Osteocyte (in vitro differentiated cells): Measurements from ENCODE around the genes CT83, LONRF3, UBE2A, RHOXF2B and ZBTB33.

- PRO-cap, result no peak
Measured at GRCh38 chrX:115719058-115719558, 158.1 kb downstream of the PLS3 start.

- PRO-cap, result no peak
Measured at GRCh38 chrX:115892103-115892545, 278.4 kb upstream of the AGTR2 start.

DNA sequence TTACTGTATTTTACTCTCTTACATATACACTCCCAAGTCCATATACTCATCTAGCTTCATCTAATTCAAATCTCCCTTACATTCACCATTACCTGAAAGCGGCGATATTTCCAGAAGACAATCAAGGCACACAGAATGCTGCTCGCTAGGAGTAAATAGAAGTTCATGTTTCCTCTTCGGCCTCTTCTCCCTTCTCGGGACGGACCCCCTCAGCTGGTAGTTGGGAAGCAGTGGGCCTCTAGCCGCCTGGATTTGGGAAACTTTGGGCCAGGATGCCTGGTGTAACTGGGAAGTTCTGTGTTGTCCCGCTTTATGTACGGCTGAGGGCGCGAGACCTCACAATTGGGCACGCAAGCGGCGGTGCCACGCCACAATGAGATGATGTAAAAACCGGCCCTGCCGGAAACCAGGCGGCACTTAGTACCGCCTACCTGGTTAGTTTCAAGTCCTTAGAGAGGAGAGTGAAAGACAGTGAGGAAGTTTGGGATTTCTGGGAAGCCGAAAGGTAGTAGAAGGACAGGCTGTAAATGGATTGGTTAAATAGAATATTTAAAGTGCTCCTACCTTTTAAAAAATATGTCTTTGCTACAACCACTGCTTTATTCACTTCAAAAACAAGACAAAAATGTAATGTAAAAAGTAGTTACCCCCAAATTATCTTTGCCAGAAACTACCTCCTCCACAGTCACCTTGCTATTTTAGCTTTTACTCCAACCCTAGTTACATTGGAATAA, at the start of gene CT83:
TSS of gene CT83 (minus strand) at position 287 of the 734 bp plus-strand sequence.
- PRO-cap, result no peak

GRCh38 chrX:118353083-118353766, 7.3 kb downstream of the WDR44 start:
- PRO-cap, result no peak

- PRO-cap, result no peak
Measured at GRCh38 chrX:118530439-118530882, 34.8 kb downstream of the DOCK11 start.

DNA sequence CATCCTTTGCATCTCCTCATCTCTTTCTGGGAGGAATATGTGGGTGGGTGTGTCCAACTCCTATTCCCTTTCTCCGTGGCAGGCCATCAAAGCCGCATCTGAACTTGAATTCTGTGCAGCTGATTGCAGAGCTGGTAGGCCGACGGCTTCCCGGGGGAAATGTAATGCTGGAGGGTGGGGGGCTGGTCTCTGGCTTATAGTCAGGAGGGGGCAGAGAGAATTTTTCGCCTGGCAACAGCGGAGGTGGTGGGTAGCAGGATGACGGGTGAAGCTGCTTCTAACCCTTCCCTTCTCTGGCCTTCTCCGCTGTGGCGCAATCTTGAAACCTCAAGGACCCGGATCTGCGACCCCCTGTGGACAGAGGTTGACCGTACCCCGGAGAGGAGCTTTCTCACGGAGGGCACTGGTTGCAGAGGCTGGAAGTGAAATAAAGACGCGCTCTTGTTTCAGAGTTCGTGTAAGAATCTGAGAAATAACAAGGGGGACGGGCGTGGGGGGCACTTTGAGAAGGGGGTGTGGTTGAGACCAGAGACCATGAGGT, 703 bp downstream of the ZCCHC12 start:
- PRO-cap, result no peak

DNA sequence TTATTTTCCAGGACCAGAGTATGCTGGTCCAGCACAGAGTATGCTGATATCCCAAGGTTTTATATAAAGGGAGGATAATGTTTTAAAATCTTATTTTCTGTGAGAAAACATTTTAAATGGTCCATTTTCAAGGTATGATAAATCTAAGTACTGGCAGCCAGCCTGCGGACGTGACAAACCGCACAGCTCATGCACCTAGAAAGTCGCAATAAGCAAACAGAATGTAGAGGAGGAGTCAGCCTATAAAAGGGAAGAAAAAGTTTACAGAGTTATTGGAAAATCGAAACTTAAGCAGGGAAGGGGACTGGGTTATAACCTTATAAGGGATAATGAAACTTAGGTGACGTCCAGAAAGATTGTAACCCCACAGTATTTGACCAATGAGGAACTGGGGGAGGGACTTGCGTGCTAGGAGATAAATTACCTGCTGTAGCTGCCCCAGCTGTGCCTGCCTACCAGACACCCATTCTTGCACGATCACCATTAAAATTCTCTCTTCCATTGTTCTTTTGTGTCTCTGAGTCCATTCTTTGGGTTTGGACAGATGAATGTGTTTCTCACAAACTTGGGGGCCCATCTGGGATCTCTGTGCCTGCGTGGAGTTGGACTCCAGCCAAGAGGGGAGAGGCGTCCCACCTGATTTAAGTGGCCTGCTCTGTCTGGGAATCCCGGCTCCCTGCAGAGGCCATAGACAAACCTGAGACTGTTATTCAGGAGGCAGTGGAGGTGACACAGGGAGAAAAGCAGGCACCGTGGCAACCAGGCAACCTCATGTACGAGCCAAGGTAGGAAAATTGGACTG, 61.0 kb downstream of the ZCCHC12 start:
- PRO-cap, result no peak

DNA sequence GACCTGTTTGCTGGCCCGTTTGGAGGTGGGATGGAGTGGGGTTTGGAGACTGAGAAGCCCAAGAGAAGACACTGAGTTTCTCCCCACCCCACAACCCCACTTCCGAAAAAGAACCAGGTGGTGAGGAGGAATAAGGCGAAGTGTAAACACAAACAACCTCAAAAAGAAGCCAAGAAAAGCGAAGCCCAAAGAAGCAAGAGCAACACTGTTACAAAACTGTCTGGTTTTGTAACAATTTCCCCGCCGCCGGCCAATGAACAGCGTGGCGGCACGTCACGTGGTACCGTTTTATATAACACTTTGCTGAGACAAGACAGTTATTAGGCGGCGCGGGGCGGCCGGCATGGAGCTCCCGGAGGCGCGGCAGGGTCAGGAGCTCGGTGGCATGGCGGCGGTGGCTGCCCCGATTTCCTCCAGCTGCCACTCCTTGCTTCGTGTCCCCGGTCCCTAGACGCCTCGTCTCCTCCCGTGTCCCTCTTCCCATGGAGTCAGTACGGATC, at the start of gene LONRF3:
TSS of gene LONRF3 (plus strand) at position 320 of the 500 bp plus-strand sequence.
- PRO-cap, result unidirectional peak, plus-strand start at position 320 of the sequence

DNA sequence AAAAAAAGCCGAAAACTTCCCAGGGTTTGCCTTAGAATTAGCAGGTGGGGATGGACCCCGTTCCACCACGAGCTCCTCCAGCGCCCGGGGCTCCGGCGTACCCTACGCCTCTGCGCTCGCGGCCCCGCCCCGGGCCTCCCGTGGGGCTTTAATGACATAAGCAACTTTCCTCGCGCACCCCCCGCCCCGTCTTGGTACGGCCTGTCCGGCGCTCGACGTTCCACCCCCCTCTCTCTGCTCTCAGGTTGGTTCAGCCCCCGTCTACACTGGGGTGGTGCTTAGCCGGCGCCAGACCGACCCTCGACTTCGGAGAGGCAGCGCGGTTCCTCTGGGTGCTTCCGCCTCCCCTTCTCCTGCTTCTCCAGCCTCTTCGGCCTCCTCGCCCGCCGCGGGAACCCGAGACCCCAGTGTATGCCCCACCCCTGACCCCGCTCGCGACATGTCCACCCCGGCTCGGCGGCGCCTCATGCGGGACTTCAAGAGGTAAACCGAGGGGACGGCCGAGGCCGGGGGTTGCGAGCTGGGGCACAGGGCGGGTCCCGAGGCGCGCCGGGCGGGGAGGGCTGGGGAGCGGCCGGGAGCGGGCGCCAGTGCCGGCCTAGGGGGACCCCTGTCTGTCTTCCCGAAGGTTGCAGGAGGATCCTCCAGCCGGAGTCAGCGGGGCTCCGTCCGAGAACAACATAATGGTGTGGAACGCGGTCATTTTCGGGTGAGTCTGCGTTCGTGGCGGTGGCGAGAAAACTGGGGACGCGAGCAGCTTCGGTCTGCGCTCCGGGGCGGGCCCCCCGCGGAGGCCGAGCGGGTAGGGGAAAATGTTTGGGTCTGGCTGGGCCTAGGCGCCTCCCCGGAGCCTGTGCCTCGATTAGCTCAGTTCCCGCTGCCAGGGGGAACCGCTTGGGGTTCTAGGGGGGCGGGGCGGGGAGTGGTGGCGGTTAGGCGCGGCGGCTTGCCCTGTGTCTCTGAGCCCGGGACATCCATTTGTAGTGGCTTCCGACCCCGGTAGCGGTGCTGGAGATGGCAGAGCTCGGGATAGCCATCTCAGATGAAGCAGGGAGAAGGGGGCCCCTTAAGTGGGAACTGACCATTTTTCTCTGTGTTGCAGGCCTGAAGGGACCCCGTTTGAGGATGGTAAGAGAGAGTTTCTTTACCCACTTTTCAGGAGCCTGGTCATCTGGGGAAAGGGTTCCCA, at the start of gene UBE2A:
TSS of gene UBE2A (plus strand) at position 291 of the 1,189 bp plus-strand sequence.
- PRO-cap, result bidirectional peak, plus-strand start at position 293 of the sequence, minus-strand start at position 137 of the sequence; unidirectional peak, plus-strand start at position 619 of the sequence

DNA sequence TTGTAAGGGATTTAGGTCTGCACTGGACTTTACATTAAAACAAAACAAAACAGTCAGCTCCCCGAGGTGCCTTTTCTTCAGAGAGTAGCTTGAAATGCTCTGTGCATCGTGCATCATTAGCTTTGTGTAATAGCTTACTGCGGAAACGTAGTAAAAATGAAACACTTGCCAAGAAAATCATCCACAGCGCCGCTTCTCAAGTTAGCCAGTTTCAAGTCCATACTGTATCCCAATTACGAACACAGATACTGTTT, 32.3 kb downstream of the UBE2A start:
- PRO-cap, result no peak

DNA sequence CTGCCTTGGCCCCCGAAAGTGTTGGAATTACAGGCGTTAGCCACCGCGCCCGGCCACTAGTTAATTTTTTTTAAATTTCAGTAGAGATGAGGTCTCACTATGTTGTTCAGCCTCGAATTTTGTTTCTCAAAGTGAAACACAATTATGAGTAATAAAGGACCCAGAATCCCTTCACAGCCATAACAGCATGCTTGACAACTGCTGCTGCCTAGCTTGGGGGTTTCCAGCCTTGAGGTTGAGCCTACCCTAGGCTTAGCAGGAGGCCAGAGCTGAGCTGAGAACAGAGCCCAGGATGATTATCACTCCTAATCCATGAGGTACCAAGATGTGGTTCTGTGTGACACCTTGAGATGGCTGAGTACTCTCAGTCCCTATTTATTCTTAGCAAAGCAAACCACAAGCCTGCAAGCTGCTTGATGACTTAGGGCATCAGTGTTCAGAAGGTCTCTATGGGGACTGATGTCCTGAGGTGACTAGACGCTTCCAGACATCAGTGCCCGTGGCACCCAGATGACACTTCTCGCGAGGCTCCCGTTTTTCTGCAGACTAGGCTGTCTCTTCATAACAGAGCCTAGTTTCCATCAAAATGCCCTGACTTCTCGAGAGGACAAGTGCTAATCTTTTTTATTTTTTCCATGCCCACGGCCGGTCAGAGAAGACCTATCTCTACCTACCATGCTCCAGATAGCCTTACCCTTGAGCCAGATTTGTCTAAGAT, 44.9 kb downstream of the SEPTIN6 start:
- PRO-cap, result no peak

GRCh38 chrX:119685076-119686004, 7.6 kb downstream of the SEPTIN6 start:
- PRO-cap, result no peak

GRCh38 chrX:119756230-119756573, 2.2 kb upstream of the SOWAHD start:
- PRO-cap, result no peak

DNA sequence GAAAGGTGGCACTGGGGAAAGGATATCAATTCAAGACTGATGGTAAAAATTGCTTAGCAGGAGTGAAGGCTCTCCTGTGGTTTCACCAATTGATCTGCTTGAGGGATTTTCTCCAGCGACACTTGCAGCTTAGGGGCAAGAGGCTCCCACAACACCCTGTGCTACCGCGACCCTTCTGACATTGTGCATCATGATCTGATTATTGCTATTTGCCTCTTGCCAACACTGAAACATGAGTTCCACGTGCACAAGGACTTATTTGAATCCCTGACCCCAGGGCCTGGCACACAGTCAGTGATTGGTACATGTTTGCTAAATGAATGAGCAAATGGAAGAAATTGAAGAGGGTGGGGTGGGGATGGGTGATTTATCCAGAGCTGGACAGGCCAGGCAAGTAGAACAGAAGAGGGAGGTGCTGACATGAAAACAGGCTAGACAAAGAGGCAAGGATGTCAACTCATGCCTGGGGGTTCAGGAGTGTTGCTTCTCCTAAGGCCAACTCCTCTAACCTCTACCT, 24.8 kb upstream of the RPL39 start:
- PRO-cap, result no peak

GRCh38 chrX:120077589-120077880, at the start of gene RHOXF2B:
TSS of gene RHOXF2B (minus strand) at chrX:120077690.
- PRO-cap, result no peak

GRCh38 chrX:120250254-120251254, at the start of gene ZBTB33:
TSS of gene ZBTB33 (plus strand) at chrX:120250812.
- PRO-cap, result unidirectional peak, plus-strand start at chrX:120250814; bidirectional peak, plus-strand start at chrX:120251120, minus-strand start at chrX:120251054

DNA sequence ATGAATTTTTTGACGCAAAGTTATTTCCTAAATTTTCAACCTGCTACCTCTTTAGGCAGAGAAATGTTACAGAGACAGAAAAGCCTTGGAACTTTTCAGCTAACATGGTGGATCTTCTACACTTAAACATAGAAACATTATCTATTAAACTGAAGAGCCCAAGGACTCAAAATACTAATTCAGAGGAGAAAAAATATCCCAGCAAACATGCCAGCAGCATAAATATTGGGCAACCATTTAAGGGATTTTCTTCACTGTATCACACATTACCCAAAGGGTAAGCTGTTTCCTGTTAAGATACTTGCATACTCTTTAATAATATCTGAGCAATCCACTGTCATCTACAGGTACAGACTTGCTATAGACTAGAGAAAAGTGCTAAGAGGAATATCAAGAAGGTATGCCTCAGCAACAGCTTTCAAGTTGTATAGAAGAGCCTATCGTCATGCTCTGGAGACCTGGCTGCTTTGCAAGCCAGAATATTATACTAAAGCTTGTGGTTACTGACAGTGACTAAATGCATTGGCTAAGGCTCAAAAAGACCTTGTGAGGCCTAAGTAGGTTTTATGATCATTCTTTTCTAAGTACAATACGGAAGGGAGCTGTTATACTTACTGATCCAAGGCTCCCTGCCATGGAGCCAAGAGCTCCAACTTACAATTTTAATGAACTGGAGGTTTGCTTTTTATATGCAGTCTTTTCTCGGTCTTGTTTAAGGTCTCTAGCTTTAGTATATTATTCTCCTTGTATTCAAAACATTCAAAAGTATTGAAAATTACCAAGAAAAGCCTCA, 11.4 kb downstream of the LAMP2 start:
- PRO-cap, result no peak

DNA sequence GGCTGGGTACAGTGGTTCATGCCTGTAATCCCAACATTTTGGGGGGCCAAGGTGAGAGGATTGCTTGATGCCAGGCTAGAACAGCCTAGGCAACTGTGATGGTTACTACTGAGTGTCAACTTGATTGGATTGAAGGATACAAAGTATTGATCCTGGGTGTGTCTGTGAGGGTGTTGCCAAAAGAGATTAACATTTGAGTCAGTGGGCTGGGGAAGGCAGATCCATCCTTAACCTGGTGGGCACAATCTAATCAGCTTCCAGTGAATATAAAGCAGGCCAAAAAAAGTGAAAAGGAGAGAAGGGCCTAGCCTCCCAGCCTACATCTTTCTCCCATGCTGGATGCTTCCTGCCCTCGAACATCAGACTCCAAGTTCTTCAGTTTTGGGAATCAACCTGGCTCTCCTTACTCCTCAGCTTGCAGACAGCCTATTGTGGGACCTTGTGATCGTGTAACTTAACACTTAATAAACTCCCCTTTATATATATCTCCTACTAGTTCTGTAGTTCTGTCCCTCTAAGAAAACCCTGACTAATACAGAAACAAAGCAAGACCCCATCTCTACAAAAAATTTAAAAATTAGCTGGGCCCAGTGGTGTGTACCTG, 13.1 kb downstream of the CUL4B start:
- PRO-cap, result no peak

GRCh38 chrX:120559609-120559970, 1.2 kb downstream of the CUL4B start:
- PRO-cap, result no peak

- PRO-cap, result no peak
Measured at GRCh38 chrX:120589277-120589600, 14.7 kb upstream of the MCTS1 start.